Mesenchymal stem cell of adipose (primary cell): ENCODE measurements around the gene ARHGEF12.

- CAGE, long polyA plus RNA = no peak
Observed at GRCh38 chr11:119417581-119418981, 4.9 kb downstream of the THY1 start.

DNA sequence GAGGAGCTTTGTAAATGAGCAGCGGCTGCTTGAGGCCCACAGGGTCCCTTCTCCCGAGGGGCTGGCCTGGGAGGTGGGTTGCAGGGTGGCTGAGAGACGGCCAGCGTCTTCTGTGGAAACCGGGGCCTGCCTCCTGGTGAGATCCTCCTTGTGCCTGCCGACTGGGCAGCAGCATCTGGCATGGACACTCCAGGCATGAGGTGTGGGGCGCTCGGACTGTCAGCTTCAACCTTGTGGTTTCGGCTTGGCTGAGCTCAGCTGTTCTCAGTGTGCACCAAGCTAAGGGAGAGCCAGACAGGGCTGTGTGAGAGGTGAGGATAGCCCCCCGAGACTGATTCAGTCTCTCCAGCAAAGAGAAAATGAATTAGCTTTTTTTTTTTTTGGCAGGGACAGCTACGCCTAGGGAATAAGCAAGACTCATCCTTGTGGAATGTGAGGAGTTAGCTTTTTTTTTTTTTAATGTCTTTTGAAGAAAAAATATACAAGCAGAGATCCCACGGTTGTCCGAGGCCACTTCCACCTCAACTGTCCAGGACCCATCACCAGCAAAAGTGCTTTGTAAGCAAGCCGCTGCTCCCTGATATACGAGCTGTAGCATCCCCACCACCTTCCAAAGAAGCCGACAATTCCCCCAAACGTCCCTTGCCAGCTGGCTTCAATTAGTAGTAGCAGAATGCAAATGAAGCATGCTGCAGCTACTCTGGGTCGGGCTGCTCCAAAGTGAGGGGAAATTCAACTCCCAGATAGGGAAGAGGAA, 9.6 kb upstream of the THY1 start:
- CAGE, long polyA plus RNA = no peak

DNA sequence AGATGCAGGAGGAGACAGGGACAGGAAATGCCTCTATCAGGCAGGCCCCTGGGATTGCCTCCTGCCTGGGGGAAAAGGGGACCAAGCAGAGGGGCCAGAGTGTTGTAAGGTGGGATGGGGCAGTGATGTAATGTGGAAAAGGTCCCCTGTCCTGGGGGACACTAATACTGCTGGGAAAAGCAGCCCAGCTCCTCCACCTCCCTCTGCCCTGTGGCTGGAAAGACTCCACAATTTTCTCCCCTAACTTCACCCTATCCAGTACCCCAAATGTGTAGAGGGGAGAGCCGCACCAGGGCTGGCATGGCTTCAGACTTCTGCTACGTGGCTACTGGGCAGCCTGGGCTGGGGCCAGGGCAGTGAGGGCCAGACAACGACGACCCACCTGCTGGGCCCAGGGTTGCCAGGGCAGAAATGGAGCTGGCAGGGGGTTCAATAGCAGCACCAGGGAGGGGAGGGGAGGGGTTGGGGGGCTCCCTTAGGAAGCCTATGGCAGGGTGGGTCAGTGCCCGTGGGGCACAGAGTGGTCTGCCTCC, 66.4 kb downstream of the NECTIN1 start:
- CAGE, long polyA plus RNA = no peak

GRCh38 chr11:119663106-119663809, 65.7 kb downstream of the NECTIN1 start:
- CAGE, long polyA plus RNA = no peak

- CAGE, long polyA plus RNA = no peak
Observed at GRCh38 chr11:119677281-119678021, 51.5 kb downstream of the NECTIN1 start.

DNA sequence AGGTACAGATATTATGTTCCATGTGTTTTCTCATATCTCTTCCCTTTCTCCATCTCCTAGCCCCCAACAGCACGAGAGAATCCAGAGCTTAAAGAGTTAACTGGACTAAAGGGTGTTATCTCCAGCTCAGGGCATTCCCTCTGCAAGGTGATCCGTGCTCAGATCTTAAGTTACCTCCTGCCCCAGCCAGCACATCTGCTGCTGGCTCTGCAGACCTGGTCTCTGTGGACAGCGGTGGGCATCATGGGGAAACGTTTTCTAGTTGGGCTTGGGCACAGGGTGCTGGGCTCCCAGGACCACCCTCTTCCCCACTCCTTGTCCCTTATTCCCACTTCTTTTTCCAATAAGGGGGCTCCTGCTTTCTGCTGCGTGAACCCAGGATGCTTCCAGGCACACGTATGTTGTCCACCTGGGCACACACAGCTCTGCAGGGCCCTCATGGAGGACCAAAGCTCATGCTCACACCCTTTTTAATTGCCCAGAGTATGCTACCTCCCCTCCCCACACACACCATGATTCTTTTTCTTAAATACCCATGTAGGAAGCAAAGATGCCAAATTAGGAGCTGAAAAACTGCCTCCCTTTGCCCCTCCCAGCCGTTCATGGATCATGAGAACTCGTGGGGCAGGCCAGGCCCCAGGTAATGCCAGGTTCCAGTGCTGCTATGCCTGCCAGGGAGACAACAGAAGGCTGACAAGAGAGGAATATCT, 5.2 kb downstream of the NECTIN1 start:
- CAGE, long polyA plus RNA = no peak

DNA sequence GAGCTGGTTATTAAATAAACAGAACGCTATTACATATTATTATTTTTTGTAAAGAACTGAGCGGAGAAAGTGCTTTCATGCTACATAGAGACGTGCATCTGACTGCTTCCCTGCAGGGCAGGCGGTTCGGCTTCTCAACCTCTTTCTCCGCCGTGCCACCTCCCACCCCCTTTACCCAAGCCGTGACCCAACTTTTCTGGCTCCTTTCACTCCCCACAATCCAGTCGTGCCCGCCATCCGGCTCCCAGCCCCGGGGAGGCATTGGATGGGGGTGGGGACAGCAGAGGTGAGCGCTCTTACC, 875 bp downstream of the NECTIN1 start:
- CAGE, long polyA plus RNA = no peak

DNA sequence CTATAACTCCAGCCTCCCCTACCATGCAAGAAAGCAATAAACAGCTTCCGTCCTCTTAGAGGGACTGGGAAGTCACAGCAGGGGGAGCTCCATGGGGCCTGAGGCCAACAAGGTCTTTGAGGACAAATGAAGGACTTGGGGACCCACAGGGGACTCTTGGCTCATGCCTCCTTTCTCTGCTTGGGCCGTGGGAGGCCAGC, 159.2 kb upstream of the NECTIN1 start:
- CAGE, long polyA plus RNA = no peak

DNA sequence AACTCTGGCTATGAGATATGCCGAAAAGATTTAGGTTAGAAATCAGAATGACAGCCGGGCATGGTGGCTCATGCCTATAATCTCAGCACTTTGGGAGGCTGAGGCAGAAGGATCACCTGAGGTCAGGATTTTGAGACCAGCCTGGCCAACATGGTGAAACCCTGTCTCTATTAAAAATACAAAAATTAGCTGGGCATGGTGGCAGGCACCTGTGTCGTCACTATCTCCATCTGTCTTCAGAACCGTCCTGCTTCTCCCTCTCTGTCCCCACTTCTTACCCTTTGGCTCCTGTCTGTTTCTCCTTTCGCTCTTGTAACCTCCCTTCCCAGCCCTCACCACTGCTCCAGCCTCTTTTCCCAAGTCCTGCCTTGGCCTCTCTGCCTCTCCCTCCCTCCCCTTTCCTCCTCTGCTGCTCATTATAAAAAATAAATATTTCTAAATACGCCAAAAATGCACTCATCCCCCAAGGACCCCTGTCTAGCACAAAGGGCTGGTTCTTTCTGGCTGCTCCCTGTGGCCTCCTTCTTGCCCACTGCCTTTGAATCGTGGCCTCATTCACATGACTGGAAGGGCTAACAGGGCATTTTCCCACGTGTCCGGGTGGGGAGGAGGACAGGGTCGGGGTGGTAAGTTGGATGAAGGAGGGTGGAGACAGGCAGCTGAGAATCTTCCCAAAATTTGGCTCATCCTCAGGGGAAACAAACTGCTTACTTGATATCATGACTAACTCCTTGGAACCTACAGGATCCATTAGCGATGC, 26.5 kb upstream of the OAF start:
- CAGE, long polyA plus RNA = no peak

GRCh38 chr11:120192609-120193035, 18.2 kb upstream of the OAF start:
- CAGE, long polyA plus RNA = no peak

DNA sequence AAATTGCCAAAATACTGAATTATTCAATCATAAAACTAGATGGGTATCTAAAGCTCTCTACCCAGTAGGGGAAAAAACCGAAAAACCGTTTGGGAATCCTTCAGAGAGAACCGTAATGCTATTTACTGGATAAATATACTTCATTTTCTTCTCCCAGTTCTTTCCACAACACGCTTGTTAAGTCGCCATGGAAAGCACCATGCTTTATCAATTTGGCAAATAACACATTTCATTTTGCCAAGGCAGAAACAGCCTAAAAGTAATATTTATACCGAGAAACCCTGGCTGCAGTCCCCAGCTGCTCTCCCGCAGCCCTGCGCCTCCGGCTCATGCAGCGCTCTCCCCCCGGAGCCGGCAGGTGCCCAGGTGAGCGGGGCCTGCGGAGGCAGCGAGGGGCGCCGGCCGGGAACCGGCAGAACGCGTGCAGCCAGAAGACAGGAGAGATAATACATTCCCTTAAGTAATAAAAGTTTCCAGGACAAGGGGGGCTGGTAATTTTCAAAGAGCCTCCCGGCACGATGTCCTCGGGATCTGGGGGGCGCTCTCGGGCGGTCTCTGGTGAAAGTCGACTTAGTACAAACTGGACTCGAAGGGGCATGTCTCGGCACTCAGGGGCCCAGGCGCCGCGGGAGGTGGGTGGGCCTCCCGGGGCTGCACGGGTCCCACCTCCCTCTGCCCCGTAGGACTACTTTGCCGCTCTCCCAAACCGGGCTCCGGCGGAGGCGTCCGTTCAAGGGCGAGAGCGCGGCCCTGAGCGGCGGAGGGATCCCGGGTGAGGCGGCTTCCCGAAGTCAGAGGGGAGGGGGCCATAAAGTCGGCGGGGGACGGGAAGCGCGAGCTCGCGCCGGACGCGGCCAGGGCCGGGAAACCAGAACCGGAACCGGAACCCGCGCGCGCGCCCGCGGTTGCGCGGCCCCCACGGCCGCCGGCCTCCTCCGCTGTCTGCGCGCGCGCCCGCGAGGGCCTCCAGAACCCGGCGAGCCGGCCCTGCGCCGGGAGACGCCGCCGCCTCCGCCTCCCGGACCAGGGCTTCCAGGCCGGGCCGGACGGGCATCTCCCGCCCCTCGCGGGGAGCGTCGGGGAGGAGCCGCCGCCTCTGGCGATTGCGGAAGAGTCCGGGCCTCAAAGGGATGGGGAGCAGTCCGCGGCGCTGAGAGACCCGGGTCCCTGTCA, at the start of gene ARHGEF12:
Gene ARHGEF12, plus strand, starts transcription at position 969 of the 1,173 bp plus-strand sequence.
- CAGE, long polyA plus RNA = no peak

DNA sequence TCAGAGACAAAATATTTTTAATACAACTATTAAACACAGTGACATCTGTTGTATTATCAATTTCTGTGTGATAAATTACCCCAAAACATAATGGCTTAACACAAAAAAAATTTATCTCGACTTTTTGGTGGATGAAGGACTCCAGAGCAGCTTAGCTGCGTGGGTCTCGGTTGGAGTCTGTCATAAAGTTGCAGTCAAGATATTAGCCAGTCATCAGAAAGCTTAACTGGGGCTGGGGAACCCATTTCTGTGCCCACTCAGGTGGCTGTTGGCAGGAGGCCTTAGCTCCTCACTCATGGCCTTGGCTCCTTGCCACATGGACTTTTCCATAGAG, 57.1 kb upstream of the GRIK4 start:
- CAGE, long polyA plus RNA = no peak

DNA sequence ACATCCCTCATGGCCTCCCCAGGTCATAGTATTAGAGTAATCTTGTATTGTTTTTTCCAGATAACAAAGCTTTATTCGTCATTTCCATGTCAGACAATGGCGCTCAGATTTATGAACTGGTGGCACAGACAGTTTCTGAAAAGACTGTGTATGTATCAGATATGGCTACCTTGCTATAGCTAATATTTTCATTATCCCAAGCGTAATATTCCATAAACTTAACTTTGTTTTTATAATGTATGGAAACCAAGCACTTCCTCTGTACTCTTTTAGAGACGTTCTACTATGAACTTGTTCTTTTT, 35.0 kb upstream of the GRIK4 start:
- CAGE, long polyA plus RNA = no peak

GRCh38 chr11:120477812-120478641, 33.5 kb upstream of the GRIK4 start:
- CAGE, long polyA plus RNA = no peak

- CAGE, long polyA plus RNA = no peak
Observed at GRCh38 chr11:120485712-120486275, 25.8 kb upstream of the GRIK4 start.

- CAGE, long polyA plus RNA = no peak
Observed at GRCh38 chr11:120486628-120487801, 24.5 kb upstream of the GRIK4 start.

- CAGE, long polyA plus RNA = no peak
Observed at GRCh38 chr11:120563445-120563936, 51.9 kb downstream of the GRIK4 start.

DNA sequence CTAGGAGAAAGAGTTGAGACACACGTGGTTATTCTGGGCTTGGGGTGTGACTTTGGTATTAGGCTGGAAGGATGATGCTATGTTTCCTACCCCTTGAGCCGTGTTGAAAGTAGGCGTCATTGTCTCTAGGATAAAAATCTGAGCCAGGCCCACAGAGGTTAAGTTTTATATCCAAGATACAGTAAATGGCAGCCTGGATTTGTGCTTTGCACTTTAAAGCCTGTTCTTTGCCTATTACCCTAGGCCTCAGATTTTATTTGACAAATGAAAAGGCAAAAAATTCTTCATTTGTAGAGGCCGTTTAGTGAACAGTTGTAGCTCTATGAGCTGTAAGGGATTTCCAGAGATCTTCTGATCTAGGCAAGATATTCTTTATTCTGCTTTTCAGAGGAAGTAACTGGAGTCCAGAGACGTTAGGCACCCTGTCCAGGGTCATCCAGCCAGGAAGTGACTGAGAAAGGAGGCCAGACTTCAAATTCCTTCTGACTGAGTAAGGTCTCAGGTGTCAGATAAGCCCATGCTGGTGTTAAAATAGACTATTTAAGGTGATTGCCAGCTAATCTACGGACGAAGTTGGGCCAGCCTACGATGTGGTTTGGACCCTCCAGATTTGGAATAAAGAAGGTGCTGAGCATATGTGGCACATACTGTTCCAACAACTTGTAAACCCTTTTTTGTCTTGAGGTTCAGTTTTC, 54.5 kb downstream of the GRIK4 start:
- CAGE, long polyA plus RNA = no peak

DNA sequence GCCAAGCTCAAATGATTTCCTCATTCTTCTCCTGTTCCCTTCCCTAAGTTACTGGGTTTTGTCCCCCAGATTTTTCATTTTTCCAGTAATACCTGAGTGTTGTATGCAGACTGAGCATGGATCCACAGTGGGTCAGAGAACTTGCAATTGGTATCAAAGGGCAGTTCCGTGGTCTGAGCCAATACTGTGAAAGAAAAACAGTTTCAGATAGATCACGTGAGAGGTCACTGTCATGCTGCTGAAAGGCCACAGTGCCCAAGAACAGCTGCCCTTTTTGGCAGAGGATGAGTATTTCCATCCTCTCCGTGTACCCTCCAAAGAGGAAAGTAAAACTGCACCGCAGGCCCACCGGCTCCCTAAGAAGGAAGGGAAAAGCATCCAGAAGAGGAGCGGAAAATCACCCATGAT, 73.0 kb upstream of the TBCEL start:
- CAGE, long polyA plus RNA = no peak

DNA sequence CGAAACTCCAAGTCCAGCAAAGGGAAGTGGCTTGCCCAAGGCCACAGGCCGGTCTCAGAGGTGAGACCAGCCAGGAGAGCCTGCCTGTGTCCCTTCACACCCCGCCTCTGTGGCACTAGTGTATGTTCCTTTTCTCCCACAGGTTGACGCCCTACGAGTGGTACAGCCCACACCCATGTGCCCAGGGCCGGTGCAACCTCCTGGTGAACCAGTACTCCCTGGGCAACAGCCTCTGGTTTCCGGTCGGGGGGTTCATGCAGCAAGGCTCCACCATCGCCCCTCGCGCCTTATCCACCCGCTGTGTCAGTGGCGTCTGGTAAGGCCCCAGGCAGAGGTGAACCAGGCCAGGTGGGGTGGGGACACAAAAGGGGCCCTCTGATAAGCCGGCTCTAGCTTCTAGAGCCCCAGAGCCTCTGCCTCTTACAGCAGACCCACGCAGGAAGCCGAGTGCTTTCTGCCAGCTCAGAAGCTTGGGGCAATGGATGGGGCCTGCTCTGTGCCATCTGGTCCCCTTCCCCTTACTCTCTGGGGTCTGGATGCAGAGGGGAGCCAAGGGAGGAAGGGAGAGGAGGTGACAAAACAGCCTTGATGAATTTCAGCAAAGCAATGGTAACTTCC, 67.2 kb upstream of the TBCEL start:
- CAGE, long polyA plus RNA = no peak